Ovary (tissue), 7 donors: ENCODE results near the genes NAXE, CRABP2, PEAR1 and ARHGEF11.

DNA sequence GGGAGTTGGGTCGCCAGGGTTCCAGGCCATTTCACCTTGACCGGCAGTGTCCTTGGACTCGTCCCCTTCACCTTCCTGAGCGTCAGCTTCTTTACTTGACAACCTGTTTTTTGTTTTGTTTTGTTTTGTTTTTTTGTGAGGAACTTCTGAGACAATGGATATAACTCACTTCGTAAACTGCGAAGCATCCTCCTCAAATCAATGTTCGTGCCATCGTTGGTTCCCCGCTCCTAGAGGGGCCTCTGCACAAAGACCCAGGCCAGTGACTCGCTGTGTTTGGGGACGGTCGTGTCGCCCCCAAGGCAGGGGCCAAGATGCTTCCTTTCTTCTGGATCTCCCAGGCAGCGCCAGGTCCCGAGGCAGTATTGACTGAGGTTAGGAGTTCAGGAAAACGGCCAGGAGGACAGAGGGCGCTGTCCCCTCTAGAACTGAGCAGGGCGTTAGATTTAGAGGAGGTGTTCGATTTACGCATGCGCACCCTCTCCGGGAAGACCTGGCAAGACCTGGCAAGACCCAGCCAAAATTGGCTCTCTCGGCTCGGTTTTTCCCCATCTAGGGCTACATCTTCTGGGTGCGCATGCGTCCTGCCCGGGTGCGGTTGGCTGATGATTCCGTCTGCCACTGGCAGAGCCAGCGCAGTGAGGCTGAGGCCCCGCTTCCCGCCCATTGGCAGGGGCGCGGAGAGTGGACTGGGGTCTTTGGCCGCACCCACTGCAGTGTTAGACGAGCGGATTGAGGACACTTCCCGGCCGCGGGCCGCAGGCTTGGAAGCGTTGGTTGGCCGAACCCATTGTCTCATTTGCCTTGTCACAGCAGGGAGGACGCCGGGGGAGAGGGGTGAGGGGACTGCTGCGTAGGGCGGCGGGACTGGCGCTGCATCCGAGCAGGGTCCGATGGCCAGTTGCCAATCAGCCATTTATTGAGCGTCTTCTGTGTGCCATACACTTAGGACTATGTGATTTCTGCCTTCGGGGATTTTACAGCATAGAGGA lies 44.1 kb downstream of the MEF2D start:
- PRO-cap, 7 experiments, result peak in 7 of 7 experiments; most common plus-strand start position 627 of the sequence (in 6); most common minus-strand start position 371 of the sequence (in 2)
- RAMPAGE, long total RNA, 2 experiments, result no peak in any of the 2 experiments

DNA sequence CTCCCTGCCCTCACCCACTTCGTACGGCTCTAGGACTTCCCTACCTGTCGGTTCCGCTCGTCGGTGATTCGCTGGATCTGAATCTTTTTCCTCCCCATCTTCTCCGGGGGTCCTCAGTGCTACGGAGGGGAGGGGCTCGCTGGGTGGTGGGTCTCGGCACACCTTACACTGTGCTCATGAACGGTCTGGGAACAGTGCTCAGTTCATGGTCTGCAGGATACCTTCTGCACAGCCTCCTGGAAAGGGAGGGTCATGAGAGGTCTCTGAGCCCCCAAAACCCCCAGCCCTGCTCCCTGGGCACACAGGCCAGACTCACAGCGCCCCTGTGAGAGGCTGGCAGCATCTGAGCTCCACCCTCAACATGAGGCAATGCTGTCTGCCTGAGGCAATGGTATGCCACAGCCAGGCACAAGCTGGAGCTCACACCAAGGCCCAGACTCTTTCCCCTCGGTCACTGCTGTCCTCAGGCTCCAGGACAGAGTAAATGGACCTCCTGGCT lies 17.3 kb downstream of the MEF2D start:
- PRO-cap, 7 experiments, result no peak in any of the 7 experiments
- RAMPAGE, long total RNA, 2 experiments, result start-site peak on the minus strand in 1 of 2 experiments, centred at position 212 of the sequence, 23 reads per replicate

- PRO-cap, 7 experiments, result no peak in any of the 7 experiments
- RAMPAGE, long total RNA, 2 experiments, result no peak in any of the 2 experiments
Measured at GRCh38 chr1:156496108-156496973, 4.2 kb downstream of the MEF2D start.

- PRO-cap, 7 experiments, result no peak in any of the 7 experiments
- RAMPAGE, long total RNA, 2 experiments, result no peak in any of the 2 experiments
Measured at GRCh38 chr1:156571109-156572036, 992 bp downstream of the IQGAP3 start.

DNA sequence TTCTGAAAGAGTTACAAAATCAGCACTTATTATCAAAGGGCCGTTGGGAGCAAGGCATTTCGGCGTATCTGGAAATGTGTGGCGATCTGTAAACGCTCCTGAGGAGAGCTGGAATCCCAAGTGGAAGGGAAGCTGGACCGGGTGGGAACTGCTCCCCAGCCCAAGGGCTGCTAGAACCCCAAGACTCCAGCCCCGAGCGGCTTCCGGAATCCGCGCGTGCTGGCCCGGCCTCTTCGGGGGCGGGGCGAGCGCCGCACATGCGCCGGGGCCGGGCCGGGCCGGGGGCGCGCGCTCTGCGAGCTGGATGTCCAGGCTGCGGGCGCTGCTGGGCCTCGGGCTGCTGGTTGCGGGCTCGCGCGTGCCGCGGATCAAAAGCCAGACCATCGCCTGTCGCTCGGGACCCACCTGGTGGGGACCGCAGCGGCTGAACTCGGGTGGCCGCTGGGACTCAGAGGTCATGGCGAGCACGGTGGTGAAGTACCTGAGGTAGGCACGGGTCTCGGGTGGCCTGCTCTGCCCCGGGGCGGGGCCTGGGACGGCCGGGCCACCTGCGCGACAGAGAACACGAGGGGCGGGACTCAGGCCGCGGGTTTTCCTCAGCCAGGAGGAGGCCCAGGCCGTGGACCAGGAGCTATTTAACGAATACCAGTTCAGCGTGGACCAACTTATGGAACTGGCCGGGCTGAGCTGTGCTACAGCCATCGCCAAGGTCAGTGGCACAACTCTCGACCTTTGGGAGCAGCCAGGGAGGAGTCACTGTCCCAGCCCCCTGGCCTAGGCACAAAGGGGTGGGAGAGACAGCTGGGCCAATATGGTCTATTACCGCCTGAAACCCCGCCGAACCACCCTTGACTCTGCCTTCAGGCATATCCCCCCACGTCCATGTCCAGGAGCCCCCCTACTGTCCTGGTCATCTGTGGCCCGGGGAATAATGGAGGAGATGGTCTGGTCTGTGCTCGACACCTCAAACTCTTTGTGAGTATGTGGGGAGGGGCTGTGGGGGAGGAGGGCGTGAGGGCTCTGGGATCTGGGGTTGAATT lies at the start of gene NAXE:
NAXE (plus strand) TSS at position 276 of the 1,040 bp plus-strand sequence.
- PRO-cap, 7 experiments, result peak in 7 of 7 experiments; most common plus-strand start position 276 of the sequence (in 6); most common minus-strand start position 198 of the sequence (in 6)
- RAMPAGE, long total RNA, 2 experiments, result start-site peak on the plus strand in 2 of 2 experiments, centred at positions 299 to 300 of the sequence, 551 to 1,234 reads per replicate

- PRO-cap, 7 experiments, result peak in 1 of 7 experiments; most common plus-strand start chr1:156615381 (in 1); most common minus-strand start chr1:156615289 (in 1)
- RAMPAGE, long total RNA, 2 experiments, result no peak in any of the 2 experiments
Measured at GRCh38 chr1:156615199-156615593, 4.0 kb upstream of the HAPLN2 start.

DNA sequence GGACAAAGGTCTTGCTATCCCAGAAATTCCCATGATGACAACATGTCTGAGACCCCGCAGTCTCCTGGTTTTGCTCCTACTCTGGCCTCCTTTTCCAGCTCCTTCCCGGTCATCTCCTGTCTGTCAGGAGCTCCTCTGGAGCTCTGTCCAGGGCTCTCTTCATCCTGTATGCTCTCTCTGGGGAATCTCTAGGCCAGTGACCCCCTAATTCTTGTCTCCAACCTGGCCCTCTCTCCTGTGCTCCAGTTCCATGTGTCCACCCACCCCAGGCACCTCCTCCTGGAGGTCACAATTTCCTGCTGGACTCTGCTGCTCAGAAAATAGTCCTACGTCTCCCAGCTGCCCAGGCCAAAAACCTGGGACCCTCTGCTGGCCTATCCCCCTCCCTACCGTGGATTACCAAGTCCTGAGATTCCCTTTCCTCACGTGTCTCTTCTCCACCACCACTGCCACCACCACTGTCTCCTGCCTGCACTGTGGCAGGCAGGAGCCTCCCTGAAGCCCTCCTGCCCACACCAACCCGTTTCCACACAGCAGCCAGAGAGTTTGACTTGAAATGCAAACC lies 11.7 kb downstream of the NES start:
- PRO-cap, 7 experiments, result no peak in any of the 7 experiments
- RAMPAGE, long total RNA, 2 experiments, result no peak in any of the 2 experiments

DNA sequence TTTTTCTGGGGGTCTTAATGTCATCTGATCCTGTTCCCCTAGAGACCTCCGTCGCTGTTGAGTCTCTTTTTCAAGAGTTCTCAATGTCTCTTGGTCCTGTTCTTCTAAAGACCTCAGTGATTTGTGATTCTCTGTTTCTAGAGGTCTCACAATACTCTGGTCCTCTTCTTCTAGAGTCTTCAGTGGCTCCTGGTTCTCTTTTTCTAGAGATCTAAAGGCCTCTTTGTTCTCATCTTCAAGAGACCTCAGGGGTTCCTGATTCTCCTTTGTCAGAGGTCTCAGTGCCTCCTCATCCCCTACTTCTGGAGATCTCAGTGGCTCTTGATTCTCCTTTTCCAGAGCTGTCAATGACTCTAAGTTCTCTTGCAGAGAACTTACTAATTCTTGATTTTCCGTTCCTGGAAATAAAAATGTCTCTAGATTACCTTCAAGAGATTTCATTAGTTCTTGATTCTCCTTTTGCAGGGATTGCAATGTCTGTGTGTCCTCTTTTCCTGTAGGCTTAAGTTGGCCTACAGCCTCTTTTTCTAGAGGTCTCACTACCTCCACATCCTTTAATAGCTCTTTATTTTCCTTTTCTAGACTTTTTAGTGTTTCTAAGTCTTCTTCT lies 5.3 kb downstream of the NES start:
- PRO-cap, 7 experiments, result no peak in any of the 7 experiments
- RAMPAGE, long total RNA, 2 experiments, result no peak in any of the 2 experiments

DNA sequence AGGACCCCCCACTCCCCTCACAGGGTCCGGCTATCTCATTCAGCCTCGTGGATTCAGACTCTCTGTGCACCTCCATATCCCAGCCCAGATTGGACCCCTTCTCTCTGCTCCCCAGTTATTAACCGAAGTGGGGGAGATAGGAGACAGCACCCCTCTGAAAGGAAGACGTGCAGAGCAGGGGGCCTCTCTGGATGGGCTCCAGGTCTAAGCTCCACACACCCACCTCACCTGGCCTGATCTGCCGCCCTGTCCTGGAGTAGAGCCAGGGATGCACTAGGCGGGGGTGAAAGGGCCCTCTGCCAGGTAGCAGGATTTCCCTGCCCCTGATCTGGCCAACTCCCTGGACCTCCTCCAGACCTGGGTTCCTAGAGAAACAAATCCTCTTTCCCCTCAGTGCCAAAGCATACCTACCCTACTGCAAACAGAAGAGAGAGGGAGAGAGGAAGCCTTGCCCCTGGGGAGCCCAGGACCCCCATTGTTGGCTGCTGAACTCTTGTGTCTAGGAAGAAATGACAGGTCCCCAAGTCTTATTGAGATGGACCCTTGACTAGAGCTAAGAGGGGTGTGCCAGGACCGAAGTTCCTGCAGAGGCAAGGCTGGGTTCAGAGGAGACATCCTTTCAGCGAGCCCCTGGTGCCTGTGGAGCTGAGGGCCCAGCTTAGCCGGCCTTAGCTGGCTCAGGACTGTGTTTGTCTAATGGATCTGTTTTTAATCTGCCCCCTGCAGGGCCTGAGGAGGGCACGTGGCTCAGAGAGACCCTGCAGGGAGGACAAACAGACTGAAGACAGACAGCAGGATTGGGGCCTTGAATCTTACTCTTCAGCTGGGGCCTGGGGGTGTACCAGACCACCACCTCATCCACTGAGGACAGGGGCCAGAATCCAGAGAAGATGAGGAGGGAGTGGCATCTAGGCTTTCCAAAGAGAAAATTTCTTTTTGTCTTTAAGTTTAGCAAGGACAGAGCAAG lies 1.9 kb downstream of the CRABP2 start:
- PRO-cap, 7 experiments, result no peak in any of the 7 experiments
- RAMPAGE, long total RNA, 2 experiments, result no peak in any of the 2 experiments

- PRO-cap, 7 experiments, result peak in 6 of 7 experiments; most common plus-strand start chr1:156706203 (in 3); most common minus-strand start chr1:156705583 (in 4)
- RAMPAGE, long total RNA, 2 experiments, result start-site peak on the minus strand in 2 of 2 experiments, at chr1:156705583-156705587 at its widest, 65 to 746 reads per replicate
Measured at GRCh38 chr1:156705323-156706314, at the start of gene CRABP2. CRABP2 (minus strand) TSS chr1:156705583.

DNA sequence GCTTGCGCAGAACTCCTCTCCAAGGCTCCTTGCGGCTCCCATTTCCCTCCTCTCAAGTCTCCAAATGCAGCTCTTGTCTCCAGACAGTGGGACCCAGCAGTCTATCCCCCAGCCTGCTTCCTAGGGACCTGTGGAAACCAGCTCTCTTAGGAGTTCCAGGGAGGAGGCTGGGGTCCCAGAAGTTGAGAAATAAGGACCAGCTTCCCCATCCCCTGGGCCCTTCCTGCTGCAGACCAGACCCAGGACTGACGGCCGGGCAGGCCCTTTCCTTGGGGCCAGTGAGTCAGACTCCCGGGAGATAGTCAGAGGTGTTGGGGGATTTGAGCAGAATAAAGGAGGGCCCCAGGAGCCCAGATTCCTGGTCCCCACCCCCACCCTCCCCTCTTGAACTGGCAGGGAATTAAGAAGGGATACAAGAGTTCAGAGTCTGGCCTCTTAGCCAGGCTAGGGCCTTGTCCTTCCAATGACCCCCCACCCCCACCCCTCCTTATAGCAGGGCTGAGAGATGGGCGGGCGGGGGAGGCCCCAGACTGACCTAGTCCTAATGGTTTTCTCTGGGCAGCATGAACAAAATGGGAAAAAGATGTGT lies 5.5 kb upstream of the CRABP2 start:
- PRO-cap, 7 experiments, result no peak in any of the 7 experiments
- RAMPAGE, long total RNA, 2 experiments, result no peak in any of the 2 experiments

DNA sequence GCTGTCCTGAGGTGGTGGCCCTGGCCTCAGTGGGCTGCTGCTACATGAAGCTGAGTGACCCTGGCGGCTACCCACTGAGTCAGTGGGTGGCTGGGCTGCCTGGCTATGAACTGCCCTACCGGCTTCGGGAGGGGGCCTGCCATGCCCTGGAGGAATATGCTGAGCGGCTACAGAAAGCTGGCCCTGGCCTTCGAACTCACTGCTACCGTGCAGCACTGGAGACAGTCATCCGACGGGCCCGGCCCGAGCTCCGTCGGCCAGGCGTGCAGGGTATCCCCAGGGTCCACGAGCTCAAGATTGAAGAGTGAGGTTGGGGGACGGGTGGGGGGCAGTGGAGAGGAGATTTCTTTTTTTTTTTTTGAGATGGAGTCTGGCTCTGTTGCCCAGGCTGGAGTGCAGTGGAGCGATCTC lies 5.6 kb upstream of the ISG20L2 start:
- PRO-cap, 7 experiments, result no peak in any of the 7 experiments
- RAMPAGE, long total RNA, 2 experiments, result no peak in any of the 2 experiments

GRCh38 chr1:156743529-156743983 lies 2.7 kb upstream of the MRPL24 start:
- PRO-cap, 7 experiments, result no peak in any of the 7 experiments
- RAMPAGE, long total RNA, 2 experiments, result no peak in any of the 2 experiments

DNA sequence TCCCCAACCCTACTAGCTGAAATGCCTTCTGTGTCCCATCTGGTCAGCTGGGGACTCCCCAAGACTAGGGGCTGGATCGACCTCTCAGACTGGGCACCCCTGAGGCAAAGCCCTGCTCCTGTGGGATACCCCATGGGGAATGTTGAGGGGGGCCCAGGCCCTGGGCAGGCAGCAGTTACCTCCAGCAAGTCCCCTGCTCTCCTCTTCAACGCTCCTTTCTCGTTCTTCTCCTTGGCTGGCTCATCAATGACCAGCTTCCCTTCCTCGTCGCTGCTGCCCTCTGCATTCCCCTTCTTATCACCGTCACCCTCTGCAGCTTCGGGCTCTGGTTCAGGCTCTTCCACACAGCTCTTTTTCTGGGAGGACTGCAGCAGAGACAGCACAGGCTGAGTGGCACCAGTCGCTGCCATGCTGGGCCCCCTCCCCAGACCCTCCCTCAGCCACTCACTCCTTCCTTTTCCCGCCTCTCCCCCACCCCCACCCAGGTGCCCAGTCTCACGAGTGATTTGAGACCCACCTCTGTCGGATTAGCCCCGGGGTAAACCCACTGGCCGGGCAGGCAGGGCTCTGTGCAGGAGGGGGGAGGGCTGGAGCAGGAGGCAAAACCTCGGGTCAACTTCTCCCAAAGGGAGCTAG lies 3.2 kb upstream of the MRPL24 start:
- PRO-cap, 7 experiments, result no peak in any of the 7 experiments
- RAMPAGE, long total RNA, 2 experiments, result no peak in any of the 2 experiments

GRCh38 chr1:156802389-156802815 lies 14.2 kb downstream of the SH2D2A start:
- PRO-cap, 7 experiments, result no peak in any of the 7 experiments
- RAMPAGE, long total RNA, 2 experiments, result no peak in any of the 2 experiments

GRCh38 chr1:156870751-156871311 lies 10.2 kb downstream of the NTRK1 start:
- PRO-cap, 7 experiments, result no peak in any of the 7 experiments
- RAMPAGE, long total RNA, 2 experiments, result no peak in any of the 2 experiments

GRCh38 chr1:156893322-156894515 lies at the start of gene PEAR1:
PEAR1 (plus strand) TSS chr1:156893718.
- PRO-cap, 7 experiments, result peak in 7 of 7 experiments; most common plus-strand start chr1:156893720 (in 6); most common minus-strand start chr1:156893549 (in 7)
- RAMPAGE, long total RNA, 2 experiments, result start-site peak on the plus strand in 2 of 2 experiments, at chr1:156893682-156893738 at its widest, 42 to 43 reads per replicate

- PRO-cap, 7 experiments, result no peak in any of the 7 experiments
- RAMPAGE, long total RNA, 2 experiments, result no peak in any of the 2 experiments
Measured at GRCh38 chr1:156914399-156915070, 5.9 kb upstream of the LRRC71 start.

DNA sequence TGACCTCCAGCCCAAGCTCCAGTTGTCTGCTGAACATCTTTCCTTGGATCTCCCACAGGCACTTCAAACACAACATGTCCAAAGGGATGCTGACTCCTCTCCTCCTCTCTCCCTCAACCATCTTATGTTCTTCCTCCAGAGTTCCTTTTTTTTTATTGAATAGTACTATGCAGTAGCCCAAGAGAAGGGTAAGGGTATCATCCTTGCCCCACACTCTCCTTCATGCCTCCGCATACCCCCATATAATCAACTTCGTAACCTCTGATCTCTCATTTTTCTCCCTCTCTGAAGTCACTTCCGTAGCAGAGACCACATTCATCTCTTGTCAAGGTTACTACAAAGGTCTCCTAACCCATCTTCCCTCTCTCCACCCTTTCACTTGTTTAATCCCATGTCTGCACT lies 12.4 kb downstream of the ARHGEF11 start:
- PRO-cap, 7 experiments, result no peak in any of the 7 experiments
- RAMPAGE, long total RNA, 2 experiments, result no peak in any of the 2 experiments

- PRO-cap, 7 experiments, result peak in 7 of 7 experiments; most common plus-strand start chr1:157045292 (in 7); most common minus-strand start chr1:157045834 (in 3)
- RAMPAGE, long total RNA, 2 experiments, result no peak in any of the 2 experiments
Measured at GRCh38 chr1:157045242-157046228, at the start of gene ARHGEF11. ARHGEF11 (minus strand) TSS chr1:157045742.